Trachea (tissue), 1 donor: ENCODE results near the genes SCN8A and TMDD1.

- PRO-cap, result no peak
Observed at GRCh38 chr12:50934273-50935056, 9.7 kb downstream of the METTL7A start.

- PRO-cap, result no peak
Observed at GRCh38 chr12:51167837-51168237, 5.1 kb downstream of the TFCP2 start.

DNA sequence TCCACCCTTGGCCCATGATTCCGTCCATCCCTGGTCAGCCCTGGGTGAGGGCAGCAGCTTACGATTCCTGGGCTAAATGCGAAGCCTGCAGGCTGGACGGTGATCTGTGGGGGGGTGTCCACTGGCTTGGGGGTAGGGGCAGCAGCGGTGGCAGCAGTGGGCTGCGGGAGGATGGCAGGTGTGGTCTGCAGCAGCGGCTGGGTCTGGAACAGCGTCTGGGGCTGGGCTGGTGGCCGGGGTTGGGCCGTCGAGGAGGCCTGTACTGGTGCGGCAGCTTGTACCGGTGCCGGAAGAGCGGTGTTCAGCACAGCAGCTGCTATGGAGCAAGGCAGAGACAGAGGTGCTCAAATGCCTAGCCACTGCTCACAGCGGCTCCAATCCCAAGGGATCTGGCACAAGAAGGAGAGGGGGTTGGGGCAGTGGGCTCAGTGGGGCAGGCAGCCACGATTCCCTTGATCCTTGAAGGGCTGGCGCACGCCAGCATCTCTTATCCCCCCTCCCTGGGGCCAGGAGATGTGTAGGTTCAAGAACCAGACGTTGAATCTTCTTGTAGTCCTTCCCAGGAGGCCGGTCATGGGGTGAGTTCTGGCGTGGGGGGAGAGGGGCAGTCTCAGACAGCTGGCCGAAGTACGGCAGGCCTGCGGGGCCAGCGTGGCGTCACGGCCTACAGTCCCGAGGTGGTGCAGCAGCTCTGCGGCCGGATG is 20.0 kb downstream of the POU6F1 start:
- PRO-cap, result no peak

DNA sequence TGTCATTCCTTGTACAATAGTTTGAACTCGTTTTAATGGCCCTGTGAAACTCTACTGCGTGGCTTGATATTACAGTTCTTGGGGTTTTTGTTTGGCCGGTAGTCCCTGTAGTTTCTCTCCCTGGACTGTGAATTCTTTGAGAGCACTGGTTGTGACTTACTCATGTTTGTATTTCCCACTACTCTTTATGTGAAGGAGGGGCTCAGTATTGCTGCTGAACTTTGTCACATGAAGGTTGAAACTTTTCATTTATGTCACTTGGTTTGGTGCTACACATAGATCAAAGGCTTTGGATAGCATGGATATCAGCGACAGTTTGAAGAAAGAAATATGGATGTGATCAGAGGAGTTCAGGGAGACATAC is 1.5 kb upstream of the POU6F1 start:
- PRO-cap, result no peak

GRCh38 chr12:51371353-51372165 is 19.6 kb downstream of the GALNT6 start:
- PRO-cap, result no peak

- PRO-cap, result no peak
Observed at GRCh38 chr12:51590371-51591558, at the start of gene SCN8A. Gene SCN8A (plus strand): TSS chr12:51591233.

GRCh38 chr12:51813868-51815264 is at the start of gene TMDD1:
Gene TMDD1 (minus strand): TSS chr12:51814925.
- PRO-cap, result unidirectional peak, plus-strand start at chr12:51814520; unidirectional peak, minus-strand start at chr12:51814921

GRCh38 chr12:51820037-51820303 is 5.2 kb upstream of the TMDD1 start:
- PRO-cap, result no peak

- PRO-cap, result no peak
Observed at GRCh38 chr12:51898675-51899454, 8.4 kb upstream of the ACVRL1 start.

- PRO-cap, result no peak
Observed at GRCh38 chr12:51975174-51975930, 23.9 kb downstream of the ACVR1B start.

DNA sequence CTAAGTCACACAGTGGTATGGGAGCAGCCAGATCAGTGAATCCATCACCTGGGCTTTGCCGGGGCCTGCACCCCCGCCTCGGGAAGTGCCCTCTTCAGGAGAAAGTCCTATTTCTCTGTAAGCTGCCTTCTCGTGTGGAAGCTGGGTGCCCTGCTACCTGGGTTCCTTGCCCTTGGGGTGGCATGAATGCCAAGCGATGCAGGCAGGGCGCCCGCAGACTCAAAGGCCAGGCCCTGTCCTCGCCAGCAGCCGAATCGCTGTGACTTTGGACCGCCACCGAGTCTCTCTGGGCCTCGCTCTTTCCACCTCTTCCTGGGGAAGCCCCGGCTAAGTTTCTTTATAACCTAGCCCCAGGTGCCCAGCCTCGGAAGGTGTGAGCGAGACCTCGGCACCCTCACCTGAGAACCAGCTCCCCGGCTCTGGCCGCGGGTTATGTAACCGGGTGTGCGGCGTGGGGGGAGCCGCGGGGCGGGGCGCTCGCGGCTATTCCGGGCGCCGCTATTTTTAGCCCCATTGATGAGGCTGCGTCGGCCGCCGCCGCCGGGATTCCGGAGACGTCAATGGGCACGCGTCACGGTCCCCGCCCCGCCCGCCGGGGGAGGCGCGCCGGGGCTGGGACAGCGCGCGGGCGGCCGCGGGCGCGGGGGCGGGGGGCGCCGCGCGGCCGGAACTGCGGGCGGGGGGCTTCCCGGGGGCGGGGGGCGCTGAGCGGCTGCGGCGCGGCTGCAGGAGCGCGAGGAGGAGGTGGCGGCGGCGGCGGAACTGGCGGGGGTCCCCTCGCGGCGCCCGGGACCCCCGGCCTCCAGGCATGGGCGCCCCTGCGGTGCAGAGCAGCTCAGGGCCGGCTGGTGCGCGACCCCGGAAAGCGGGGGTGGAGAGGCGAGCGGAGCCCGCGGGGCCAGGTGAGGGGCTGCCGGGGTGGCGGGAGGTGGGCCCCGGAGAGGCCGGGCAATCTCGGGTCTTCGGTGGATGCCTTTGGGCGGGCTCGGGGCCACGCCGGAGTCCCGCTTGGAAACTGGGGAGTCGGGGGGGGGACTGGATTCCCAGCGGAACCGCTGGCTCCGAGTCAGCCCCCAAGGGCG is 14.4 kb upstream of the NR4A1 start:
- PRO-cap, result bidirectional peak, plus-strand start at position 604 of the sequence, minus-strand start at position 407 of the sequence

GRCh38 chr12:52043848-52044882 is 7.1 kb upstream of the NR4A1 start:
- PRO-cap, result bidirectional peak, plus-strand start at chr12:52044478, minus-strand start at chr12:52044202; bidirectional peak, plus-strand start at chr12:52044702, minus-strand start at chr12:52044549

DNA sequence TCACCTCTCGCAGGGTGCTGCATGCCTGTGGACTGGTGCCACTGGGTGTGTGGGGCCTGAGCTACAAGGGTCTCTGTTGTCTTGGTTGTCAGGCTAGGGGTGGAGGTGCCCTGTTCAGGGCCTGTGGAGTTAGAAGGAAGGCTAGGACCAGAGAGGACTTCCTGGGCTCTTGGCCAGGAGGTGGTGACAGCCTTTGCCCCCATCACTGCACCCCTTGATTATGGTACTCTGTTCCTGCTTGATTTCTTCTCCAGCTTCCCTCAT is 1.5 kb downstream of the NR4A1 start:
- PRO-cap, result no peak

GRCh38 chr12:52056021-52056956 is 5.0 kb downstream of the NR4A1 start:
- PRO-cap, result no peak

DNA sequence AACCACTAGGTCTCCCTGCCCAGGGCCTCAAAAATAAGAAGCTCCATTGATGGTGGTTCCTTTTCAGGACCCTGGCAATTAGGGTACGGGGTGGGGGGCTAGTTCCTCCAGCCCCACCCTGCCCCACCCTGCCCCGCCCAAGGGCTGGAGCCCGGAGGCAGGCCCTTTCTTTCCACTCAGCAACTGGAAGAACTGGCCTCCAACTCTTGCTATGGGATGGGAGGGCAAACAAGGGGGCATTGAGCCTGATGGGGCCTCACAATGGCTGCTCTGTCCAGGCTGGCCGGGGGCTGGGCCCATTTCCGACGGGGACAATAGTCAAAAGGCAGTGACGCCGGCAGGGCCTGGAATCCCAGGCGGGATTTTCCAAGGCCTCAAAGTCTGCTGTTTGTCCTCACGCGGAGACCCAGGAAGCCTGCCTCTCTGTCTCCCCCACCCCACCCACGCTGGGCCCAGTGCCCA is 8.1 kb upstream of the ATG101 start:
- PRO-cap, result bidirectional peak, plus-strand start at position 377 of the sequence, minus-strand start at position 185 of the sequence

- PRO-cap, result no peak
Observed at GRCh38 chr12:52068988-52069271, 848 bp upstream of the ATG101 start.

DNA sequence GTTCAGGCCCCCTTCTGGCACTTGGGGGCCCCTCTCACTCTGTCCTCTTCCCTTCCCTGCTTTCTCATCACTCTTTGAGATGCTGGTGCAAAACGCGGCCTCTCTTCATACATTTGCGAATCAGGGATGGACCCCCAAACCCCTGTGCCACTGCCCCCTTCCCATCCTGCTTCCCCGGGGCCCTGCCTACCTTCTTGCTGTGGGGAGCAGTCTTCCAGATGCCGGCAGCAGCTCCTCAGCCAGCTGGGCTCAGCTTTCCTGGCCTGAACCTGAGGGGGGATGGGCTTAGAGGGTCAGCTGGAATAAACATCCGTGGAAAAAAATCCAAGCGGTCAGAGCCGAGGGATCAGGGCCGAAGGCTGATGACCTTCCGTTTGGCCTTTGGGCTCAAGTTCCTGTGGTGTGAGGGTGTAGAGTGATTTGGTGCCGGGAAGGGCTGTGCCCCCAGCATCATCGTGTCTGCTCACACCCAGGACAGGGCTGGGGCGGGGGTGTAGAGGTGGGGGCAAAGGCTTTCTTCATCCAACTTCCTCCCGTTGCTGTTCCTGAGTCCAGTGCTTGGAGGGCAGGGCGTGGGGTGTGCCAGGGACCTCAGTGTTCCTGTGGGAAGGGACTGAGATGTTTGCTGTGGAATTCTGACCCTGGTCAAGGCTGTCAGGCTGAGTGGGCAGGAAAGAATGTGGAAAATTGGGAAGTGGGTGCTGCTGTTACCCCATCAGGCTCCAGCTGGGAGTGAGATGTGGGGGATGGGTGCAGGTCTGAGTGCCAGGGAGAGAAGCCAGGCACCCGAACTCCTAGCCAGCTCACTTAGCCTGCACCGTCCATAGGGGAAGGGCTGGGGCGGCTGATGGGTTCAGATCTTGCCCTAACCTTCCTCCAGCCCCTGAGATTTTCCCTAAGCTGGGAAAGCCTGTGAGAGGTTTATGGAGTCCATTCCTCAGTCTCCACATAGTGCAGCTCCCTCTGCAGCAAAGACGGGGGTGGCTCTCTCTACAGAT is 2.7 kb downstream of the SMIM41 start:
- PRO-cap, result bidirectional peak, plus-strand start at position 335 of the sequence, minus-strand start at position 229 of the sequence

- PRO-cap, result unidirectional peak, plus-strand start at chr12:52092143
Observed at GRCh38 chr12:52091686-52092337, 12.3 kb downstream of the SMIM41 start.

DNA sequence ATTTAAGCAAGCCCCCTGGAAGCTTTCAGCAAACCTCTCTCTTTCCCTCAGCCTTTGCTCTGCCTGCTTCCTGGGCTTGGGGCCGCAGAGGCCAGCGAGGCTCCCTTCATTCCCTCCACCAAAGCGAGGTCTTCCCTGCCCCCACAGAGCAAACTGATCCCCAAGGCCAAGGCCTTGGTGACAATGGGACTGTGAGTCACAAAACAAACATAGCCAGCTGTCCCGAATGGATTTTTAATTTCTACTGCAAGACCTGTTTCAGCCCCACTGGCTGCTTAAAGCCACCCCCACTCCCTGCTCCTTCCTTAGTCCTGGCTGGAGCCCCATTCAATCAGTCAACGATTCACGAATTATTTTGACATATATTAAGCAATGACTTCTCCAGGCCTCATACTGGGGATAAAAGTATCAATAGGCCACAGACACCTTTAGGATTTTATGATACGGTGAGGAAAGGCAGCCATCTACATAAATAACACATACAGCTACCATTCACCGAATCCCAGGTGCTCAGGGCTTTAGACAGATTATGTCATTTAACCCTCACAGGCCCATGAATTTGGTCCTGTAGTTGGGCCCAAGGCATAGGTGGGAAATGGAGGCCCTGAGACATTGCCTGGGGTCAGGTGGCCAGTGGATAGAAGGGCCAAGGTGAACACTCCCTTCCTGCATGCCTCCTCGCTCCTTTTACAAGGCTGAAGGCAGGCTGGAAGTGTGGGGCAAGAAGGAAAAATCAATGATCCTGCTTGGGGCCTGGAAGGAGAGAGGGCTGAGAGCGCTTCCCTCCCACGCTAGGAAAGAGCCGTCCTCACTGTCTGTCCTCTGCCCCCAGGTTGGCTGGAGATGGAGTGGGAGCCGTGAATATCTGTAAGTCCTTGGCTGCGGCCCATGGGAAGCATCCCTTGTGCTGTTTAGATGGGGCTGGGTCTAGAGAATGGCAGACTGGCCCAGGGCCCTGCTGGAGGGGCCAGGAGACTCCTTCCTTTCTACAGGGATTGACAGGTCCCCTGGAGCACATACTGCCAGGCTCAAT is 14.6 kb downstream of the KRT7 start:
- PRO-cap, result unidirectional peak, minus-strand start at position 124 of the sequence

DNA sequence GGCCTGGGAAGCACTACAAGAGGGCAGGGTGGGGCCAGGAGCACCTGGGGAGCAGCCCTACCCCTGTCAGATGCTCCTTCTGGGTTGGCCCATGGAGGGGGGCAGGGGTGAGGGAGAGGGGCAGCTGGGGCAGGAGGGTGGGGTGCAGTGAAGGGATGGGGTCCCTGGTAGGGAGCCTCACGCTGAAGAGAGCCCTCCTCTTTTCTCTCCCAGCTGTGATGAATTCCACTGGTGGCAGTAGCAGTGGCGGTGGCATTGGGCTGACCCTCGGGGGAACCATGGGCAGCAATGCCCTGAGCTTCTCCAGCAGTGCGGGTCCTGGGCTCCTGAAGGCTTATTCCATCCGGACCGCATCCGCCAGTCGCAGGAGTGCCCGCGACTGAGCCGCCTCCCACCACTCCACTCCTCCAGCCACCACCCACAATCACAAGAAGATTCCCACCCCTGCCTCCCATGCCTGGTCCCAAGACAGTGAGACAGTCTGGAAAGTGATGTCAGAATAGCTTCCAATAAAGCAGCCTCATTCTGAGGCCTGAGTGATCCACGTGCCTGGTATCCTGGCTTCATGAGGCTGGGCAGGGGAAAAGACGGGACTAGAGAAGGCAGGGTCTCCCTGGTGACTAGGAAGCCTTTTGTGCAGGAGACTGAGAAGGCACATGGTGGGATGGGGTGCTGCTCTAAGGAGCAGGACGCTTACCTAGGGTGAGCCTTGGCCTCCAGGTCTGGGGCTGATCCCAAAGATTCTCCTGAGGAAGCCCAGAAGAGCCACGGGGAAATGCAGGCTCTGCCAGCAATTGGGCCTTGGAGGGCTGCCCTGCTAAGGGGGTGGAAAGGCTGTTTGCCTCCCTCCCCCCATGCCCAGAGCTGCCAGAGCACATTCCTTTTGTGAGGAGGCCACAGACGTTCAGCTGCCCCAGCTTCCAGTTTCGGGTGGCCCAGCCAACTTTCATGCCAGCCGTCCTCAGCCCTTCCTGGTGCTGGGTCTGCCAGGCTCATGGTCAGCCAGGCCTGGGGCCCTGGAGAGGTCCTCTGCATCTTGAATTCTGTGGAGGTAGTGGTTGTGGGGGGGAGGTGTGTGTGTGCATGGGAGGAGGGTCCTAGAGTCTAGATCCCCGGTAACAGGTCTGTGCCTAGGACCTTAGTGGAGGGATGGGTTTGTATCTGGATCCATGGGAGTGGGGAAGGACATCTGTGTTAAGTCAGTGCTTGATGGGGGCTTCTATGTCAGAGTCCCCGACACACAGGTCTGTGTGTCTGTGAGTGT is 15.8 kb downstream of the KRT7 start:
- PRO-cap, result no peak